Hair follicular keratinocyte (primary cell): ENCODE data around the genes OR10D3, OR8G1, PUS3 and CDON.

- RAMPAGE, long total RNA: no peak
These were observed at the start of gene OR10D3 for GRCh38 chr11:124183168-124183539. Gene OR10D3, plus strand, starts transcription at chr11:124183345.

- RAMPAGE, long total RNA: no peak
These were observed at the start of gene OR8G1 for GRCh38 chr11:124240979-124241387. Gene OR8G1, plus strand, starts transcription at chr11:124241095.

- RAMPAGE, long total RNA: no peak
These were observed 25.2 kb upstream of the OR8B8 start for GRCh38 chr11:124470395-124471393.

DNA sequence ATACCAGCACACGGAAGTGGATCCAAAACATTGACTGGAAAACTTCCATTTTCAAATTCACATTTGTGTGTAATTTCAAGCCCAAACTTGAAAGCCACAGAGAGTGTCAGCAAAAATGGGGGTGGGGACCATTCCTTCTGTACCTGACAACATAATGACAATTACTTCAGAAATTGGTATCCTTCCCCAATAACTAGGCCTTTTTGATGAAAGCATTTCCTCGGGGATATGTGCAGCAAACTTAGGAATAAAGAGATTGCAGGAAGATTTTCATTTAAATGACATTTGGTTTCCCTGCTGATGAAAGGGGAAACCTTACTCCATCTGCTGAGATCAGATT lies 16.0 kb downstream of the SIAE start:
- RAMPAGE, long total RNA: no peak

- RAMPAGE, long total RNA: no peak
These were observed 2.8 kb upstream of the ROBO4 start for GRCh38 chr11:124900271-124901118.

DNA sequence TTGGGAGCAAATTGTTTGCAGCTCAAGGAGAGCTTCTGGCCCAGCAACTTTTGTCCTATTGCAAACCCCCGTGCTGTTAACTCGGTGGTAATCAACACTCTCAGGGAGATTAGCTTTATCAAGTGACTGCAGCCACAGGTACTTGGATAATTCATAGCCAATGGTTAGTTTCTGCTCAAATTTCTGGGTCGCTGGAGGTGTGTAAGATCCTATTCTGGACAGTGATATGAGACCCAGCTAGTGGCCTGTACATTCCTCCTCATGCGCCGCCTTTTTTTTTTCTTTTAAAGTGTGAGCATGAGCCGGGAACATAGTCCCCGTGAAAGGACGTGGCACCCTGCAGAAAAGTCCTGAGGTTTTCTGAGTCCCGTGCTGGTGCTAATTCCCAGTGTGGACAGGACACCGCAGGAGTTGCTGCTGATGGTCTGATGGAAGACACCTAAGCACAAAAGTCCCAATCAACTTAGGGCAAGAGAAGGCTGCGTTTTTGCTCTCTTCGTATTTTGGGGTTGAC lies 24.1 kb downstream of the PKNOX2 start:
- RAMPAGE, long total RNA: no peak

DNA sequence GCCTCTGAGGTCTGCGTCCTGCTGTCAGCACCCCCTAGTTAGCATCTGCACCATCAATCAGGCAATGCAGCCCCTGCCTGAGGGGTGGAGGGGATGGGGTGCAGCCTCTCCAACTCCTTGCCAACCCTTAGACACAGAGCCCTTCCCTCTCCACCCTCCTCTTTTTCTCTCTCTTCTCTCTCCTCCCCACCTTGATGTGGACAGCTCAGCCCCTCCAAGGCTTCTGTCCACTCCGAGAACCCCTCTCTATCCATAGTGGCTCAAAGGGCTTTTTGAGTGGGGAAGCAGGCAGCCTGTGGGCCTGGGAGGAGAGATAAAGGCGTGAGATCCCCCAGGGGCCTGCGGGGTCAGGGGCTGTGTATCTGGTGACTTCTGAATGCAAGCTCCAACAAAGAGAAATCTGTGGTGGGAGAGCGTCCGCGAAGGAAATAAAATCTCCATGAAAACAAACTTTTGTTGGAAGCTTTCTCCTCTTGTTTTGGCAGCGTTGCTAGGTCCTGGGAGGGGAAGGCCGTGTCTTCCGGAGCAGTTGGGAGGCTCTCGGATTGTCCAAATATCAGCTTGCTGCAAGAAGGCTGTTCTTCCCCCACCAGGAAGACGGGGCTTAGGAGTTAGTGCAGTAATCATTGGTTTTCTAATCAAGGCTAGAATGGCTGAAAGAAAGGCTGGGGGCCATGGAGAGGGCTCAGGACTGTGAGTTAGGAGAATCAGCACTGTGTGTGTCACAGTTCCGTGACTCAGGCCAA lies 50.2 kb downstream of the PKNOX2 start:
- RAMPAGE, long total RNA: no peak

DNA sequence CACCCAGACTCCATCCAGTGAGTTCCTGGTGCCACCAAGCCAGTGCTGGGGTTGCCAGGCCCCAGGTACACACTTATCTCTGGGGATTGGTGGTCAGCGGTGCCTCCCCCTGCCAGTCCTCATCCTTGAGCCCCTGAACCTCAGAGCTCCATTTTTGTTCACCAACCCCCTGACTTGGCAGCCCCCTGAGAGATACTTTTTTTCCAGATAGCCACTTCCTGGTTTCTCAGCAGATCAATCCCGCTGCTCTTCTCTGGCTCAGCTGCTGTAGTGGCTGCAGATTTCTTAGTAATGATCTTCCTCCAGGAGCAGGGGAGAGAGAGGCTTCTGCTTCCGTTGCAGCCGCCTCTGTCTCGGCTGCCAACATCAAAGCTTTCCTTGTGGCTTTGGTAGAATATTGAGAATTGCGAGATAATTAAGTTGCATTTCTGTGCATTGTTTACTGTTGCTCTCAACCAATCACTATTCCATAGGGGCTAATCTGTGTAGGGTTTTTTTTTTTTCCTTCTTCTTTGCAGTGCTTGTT lies 92.0 kb downstream of the PKNOX2 start:
- RAMPAGE, long total RNA: no peak

DNA sequence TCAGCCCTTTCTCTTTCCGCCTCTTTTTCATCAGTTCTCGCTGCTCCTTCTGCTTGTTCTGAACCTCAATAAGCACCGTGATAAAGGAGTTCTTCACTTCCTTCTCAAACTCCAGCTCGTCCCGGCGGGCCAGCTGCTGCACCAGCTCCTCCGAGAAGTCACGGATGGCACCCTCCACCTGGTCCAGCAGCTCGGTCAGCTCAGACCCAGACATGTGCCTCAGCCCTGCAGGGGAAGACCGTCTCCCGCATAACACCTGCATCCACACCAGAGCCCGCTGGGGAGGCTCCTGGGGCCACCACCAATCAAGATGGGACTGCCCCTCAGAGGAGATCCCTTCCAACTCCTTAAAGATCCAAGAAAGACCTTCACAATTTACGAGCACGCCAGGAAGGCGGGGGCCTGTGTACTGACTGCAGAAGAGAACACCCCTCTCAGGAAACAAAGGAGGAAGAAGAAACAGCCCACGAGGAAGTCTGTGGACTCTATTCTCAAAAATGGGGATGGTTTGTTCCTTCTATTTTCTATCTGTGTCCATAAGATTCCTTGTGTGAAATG lies 40.1 kb downstream of the FEZ1 start:
- RAMPAGE, long total RNA: no peak

GRCh38 chr11:125570066-125570698 lies 905 bp downstream of the EI24 start:
- RAMPAGE, long total RNA: no peak

- RAMPAGE, long total RNA: no peak
These were observed 7.7 kb downstream of the HYLS1 start for GRCh38 chr11:125895013-125895715.

DNA sequence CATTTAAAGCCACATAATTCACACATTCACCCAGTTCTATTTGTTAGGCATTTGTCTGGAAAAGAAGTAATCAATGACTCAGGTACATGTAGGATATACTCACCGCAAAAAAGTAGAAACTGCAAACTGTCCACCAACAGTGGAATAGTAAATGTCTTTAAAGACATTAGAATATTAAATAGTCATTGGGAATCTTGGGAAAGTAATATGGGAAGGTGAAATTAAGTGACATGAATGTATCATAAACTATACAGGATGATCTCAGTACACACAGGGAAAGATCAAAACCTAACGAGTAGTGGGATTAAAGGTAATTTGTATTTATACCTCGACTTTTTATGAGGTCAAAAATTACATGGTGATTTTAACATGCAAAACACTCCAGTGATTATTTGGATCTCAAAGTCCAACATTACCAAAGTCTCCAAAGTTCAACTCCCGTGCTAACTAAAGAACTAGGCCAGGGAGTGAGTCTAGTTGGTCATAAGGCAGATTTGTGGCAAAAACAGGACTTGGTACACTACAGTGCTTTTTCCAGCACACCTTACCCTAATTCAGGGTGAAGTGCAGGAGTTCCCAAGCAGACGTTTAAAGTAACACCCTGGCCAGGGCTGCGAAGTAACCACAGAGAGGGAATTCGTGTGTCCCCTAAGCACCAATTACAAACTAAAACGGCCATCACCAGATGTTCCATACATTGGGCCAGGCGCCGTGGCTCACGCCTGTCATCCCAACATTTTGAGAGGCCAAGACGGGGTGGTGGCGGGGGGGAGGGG lies 1.2 kb downstream of the PUS3 start:
- RAMPAGE, long total RNA: no peak

DNA sequence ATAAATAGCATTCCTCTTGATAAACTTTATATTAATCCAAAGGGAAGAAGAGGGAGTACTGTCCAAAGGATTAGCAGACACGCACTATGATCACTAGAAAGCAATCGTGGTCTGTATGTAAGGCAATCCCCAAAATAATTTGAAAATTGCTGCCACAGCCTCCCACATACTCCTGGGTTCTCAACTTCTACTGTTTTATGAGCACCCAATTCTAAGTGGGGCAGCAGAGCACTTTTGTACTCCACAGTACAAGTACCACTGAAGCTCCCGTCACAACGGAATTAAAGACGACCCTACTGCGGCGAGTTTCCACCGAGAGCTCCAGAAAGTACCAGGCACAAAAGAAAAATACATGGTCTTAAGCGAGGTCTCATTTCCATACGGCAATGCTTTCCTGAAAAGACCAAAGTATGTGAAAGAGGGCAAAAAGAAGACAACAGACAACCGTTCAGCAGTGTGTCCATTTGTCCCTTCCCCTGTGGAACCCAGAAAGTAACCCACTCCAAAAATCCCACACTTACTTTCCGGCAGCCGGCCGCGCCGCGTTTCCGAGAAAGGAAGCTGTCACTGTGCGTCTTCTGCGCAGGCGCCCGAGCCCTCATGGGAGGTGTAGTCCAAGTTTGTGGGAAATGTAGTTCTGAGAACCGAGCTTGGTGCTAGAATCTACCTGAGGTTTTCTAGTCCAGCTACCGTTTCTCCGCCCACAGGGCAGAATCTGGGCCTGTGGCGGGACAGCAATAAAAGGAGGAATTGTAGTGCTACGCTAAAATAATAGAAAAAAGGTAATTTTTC lies at the start of gene PUS3:
Gene PUS3 (minus strand): TSS at position 558 of the 792 bp plus-strand sequence.
- RAMPAGE, long total RNA: start-site peak on the minus strand centred at position 551 of the sequence, 19 bp wide, 27 and 18 reads in 2 replicates

GRCh38 chr11:125951641-125952454 lies 6.0 kb downstream of the VSIG10L2 start:
- RAMPAGE, long total RNA: no peak

DNA sequence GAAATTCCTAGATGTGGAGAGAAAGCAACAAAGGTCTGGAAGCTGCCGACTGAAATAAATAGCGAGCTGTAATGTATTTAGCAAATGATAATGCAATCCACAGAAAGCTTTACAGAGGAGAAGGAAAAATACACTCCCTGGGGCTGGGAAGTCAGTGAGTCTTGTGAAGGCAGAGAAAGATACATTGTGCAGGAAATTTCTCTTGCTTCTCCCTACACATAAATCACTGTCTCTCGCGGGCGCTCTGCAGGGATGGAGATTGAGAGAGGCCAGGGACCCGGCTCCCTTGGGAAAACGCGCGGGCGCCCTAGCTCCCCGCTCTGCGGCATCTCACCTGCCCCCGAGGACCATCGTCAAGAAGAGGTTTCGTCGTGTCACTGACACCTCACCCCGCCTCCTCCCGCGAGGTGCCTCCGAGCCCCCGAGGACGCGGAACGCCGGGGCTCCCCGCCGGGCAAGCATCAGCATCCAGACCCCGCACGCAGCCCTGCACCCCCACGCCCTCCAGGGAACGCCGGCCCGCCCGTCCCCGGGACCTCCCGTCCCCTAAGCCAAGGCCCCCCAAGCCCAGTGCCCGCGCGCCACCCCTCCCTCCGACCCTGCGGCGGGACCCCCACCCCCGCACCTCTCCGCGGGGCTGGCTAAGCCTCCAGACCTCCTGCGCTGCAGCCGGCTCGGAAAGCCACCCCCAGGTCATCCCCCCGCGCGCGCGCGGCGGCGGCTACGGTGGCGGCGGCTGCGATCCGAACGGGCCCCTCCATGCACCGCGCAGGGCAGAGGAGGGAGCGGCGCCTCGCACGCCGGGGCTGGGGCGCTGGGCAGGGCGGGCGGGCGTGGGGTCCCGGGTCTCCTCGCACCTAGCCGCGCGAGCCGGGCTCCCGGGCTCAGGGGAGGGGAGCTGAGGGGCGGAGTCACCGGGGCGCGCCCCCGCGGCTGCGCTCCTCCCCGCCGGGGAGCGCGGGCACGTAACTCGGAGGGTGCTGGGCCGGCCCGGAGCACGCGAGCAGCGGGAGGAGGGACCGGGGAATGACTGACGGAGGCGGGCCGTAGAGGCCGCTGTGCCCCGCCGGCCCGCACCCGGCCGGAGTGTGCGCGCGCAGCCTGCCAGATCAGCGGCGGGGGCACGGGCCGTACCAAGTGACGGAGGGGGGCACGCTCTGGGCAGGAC lies at the start of gene CDON:
Gene CDON (minus strand): TSS at position 913 of the 1,168 bp plus-strand sequence.
- RAMPAGE, long total RNA: no peak

DNA sequence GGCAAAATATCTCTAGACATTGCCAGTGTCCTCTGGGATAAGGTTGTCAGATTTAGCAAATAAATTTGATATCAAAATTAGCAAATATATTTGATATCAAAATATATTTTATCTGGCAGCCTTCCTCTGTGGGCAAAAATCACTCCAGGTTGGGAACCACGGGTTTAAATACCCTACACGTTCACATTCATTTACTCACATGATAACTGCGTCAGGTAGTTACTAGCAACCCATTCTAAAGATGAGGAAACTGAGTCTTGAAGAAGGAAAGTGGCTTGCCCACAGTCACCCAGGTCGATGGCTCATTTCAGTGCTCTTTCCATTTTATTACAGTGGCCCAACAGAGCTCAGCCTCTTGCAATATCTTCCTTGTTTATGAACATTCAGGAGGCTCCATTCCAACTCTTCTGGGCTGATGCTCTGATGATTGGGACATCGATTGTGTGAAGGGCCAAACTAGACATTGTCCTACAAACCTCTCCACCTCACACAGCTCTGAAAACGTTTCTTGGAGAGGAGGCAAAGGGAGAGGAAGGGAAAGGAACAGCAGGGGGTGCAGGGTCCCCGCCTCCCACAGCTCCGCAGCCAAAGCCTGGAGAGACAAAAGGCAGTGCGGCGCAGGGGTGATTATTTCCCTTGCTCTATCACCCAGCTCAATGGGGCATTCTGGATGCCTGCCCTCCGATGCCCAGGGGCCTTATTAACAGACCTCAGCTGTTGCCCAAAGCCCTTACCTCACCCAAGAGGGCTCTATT lies 19.4 kb upstream of the CDON start:
- RAMPAGE, long total RNA: no peak

DNA sequence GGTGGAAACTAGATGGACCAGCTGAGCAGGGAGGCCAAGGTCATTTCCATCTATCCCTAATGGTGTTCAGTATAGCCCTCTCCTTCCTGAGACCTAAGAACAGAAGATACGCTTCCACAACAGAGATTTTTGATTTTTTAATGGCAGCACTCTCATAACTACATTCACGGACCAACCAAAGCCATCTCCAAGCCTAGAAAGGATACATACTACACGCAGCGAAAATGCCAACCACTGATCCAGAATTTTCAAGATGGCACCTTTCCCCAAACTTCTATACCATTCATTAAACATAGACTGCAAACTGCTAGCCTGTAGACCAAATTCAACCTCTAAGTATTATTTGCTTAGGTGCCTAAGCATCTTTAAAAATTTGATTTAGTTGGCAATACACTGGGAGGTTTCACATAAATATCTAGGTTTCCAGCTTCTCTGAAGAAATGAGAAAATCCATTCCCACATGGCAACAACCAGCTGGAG lies 9.1 kb downstream of the RPUSD4 start:
- RAMPAGE, long total RNA: no peak

GRCh38 chr11:126339751-126340417 lies 15.6 kb upstream of the ST3GAL4 start:
- RAMPAGE, long total RNA: no peak

- RAMPAGE, long total RNA: no peak
These were observed 10.7 kb downstream of the ST3GAL4 start for GRCh38 chr11:126365888-126366839.

DNA sequence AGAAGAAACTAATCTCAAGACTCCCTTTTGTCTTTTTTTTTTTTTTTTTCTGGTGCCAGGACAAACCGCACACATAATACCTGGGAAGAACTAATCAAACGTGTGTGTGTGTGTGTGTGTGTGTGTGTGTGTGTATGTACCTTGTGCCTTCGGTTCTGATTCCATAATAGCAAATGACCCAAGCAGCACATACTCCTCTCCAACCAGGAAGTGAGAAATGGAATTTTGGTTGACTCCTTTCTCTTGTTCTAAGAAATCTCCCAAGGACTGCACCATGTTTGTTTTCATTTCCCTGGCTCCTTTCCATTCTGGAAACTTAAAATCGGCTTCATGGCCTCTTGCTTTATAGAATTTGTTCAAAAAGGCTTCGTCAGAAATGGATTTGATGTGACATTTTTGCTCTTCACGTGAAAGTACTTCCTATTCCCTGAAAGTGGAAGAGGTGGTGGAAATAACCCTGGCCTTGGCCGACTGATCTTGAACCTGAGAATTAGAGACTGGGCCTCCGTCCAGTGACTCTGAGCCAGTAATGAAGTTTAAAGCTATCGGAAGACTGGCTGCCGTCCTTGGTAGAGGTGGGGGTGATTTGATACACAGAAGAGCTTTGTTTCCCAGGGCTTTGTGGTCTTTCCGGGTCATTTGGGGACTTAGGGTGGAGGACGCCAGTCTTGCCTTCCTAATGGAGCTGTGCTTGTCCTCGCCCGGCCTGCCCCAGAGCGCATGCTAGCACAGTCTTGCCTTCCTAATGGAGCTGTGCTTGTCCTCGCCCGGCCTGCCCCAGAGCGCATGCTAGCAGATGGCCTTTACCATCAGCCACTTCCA lies 65.5 kb downstream of the ST3GAL4 start:
- RAMPAGE, long total RNA: no peak